UCH-1 (cell line): ENCODE measurements around the genes RYK, KY and STAG1.

GRCh38 chr3:133758999-133759552 is 12.9 kb downstream of the TF start:
- RRBS: no CpG with 5 or more reads among the region's 7 CpGs

- RRBS: no CpG with 5 or more reads among the region's 2 CpGs
Observed at GRCh38 chr3:133760911-133761389, 14.8 kb downstream of the TF start.

DNA sequence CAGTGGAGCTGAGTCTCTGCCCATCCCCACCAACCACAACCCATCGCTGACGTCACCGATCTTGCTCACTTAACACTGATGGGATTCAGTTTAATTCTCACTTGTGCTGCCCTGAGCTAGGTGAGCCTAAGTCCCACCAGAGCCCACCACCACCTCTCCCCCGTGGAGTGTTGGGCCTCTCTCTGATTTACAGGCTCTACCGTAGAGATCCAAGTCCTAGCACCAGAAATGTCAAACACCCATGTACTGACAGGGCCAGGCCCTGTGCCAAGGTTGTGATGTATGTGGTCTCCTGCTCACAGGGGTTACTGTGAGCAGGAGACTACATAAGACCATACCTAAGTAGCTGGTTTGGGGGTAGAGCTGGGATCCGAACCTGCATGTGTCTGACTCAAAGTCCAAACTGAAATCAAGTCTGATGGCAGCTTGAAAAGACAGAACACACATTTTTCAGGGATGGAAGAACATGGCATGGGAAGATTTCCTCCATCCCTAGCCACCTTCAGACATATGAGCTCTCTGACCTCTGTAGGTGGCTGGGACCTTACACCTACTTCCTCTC is 61.5 kb upstream of the RAB6B start:
- RRBS: no CpG with 5 or more reads among the region's 6 CpGs

- RRBS: no CpG with 5 or more reads among the region's 3 CpGs
Observed at GRCh38 chr3:133992443-133992802, 37.3 kb downstream of the SLCO2A1 start.

- RRBS: no CpG with 5 or more reads among the region's 6 CpGs
Observed at GRCh38 chr3:134155140-134155813, 95.4 kb downstream of the RYK start.

DNA sequence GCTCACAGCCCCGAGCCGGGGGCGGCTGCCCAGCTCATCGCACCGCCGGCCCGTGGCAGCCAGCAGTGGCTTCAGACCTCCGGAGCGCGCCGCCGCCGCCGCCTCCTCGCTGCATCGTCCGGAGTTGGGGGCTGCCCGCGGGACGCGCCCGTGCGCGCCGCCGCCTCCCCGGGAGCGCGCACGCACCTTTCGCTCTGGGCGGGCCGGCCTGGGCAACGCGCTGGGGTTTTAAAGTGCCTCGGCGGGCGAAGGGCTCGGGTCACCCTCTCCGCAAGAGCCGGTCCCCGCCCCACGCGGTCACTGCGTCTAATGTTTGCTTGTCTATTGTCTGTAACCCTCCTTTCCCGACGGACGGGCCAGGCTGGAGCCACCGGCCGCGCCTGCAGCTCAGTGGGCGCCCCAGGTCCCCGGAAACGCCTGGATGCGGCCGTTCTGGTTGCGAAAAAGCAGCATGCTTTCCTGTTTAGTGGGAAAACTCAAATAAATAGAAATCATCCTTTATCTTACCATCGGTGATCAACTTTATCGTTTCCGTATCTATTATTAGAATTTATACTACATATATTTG is at the start of gene RYK:
Gene RYK (minus strand): TSS at position 133 of the 568 bp plus-strand sequence.
- RRBS: 4% methylated on average over 30 of the region's 60 CpGs

- RRBS: no CpG with 5 or more reads among the region's 5 CpGs
Observed at GRCh38 chr3:134350727-134351357, 23.4 kb downstream of the AMOTL2 start.

- RRBS: no CpG with 5 or more reads among the region's 5 CpGs
Observed at GRCh38 chr3:134354907-134355369, 19.3 kb downstream of the AMOTL2 start.

GRCh38 chr3:134375814-134376670 is 1.8 kb upstream of the AMOTL2 start:
- RRBS: no CpG with 5 or more reads among the region's 10 CpGs

DNA sequence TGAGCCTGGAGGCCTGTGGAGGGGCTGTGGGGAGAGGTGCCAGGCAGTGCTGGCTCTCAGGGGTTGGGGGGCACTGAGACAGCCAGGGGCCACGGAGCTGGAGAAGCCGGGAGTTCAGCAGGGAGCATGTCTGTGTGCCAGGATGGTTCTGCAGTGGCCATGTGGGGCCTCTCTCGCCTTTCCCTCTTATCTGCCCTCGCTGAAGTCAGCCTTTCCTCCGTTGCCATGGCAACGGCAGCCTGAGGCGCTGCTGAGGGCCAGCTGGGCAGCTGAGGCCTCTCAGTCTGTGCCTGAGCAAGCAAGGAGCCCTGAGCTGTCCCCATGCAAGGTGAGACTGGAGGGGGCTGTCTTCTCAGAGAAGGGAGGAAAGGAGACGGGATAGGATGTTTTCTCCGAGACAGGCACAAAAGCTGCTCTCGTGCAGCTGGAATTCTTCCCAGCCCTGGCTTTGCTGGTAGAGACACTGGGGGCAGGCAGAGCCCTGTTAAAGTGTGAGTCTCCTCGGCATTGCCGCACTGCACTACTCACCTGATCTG is 48.7 kb downstream of the KY start:
- RRBS: no CpG with 5 or more reads among the region's 12 CpGs

GRCh38 chr3:134650731-134651529 is at the start of gene KY:
TSS of gene KY (minus strand) at chr3:134651022.
- RRBS: 13% methylated on average over 10 of the region's 64 CpGs

DNA sequence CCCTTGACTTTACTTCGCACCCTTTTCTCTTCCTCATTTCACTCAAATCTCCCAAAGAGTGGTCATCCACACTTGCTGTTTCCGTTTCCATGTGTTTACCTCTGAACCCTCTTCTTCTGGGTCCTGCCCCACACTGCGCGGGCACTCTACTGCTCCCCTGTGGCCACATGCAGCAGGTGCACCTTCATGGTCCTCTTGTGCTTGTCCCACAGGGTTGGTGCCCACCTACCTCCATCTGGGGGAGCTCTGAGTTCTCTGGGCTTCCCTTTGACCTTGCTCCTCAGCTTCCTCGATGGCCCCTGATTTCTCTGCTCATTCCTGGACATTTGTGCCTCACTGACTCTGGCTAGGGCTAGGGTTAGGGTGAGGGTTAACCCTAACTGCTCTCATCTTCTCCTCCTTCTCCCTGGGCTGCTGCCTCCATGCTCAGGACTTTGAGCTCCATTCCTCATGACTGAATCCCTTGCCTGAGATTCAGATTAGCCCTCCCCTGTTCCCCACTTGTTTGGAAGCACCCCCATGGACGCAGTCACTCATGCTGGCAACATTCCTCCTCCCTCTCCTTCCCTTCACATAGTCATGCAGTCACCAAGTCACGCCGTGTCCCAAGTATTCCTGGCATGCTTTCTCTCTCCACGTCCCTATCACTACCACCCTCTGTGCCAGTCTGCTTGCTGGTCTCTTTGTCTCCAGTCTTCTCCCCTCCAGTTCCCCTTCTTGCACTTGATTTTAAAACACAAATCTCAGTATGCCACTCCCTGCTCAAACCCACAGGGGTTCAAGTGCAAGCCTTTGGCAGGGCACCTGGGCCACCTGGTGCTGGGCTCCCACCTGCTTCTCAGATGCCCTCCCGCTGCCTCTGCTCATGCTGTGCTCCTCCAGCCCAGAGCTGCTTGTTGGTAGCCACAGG is 26.7 kb upstream of the KY start:
- RRBS: no CpG with 5 or more reads among the region's 10 CpGs

DNA sequence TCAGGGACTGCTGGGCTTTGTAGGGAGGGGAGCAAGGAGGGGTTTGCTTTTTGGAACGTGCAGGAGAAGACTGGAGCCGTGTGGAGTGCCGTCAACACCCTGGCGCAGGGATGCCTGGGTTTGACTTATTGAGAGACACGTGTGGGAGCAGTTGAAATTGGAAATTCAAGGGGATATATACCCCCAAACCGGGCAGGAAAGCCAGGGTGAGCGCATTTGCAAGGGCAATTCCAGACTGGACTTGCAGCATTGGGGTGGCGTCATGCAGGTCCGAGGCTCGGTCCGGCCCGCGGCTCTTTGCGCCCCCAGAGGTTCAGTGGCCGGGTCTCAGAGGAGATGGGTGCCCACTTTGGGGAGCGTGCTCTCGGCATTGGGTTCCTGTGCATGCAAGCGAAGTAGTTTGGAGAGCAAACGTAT is 2.1 kb downstream of the EPHB1 start:
- RRBS: 6% methylated on average over 6 of the region's 19 CpGs

GRCh38 chr3:136022488-136023131 is 57.1 kb downstream of the PPP2R3A start:
- RRBS: no CpG with 5 or more reads among the region's 5 CpGs

DNA sequence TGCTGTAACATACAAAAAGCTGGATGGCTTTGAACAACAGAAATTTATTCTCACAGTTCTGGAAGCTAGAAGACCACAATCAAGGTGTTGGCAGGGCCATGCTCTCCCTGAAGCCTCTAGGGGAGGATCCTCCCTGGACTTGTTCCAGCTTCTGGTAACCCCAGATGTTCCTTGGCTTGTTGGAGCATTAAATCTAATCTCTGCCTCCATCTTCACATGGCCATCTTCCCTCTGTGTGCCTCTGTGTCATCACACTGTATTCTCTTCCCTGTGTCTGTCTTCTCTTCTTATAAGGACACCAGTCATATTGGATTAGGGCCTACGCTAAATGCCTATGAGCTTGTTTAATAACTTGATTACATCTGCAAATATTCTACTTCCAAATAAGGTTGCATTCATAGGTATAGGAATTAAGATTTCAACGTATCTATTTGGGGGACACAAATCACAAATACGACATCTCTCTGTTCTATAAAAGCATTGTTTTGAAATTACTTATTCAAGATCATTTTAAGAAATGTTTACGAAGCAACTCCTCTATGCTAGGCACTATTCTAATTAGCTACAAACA is 109.4 kb downstream of the STAG1 start:
- RRBS: no CpG with 5 or more reads among the region's 4 CpGs

- RRBS: no CpG with 5 or more reads among the region's 4 CpGs
Observed at GRCh38 chr3:136710240-136710874, 41.8 kb downstream of the STAG1 start.

- RRBS: 3% methylated on average over 58 of the region's 131 CpGs
Observed at GRCh38 chr3:136751627-136752568, at the start of gene STAG1. TSS of gene STAG1 (minus strand) at chr3:136752378.

DNA sequence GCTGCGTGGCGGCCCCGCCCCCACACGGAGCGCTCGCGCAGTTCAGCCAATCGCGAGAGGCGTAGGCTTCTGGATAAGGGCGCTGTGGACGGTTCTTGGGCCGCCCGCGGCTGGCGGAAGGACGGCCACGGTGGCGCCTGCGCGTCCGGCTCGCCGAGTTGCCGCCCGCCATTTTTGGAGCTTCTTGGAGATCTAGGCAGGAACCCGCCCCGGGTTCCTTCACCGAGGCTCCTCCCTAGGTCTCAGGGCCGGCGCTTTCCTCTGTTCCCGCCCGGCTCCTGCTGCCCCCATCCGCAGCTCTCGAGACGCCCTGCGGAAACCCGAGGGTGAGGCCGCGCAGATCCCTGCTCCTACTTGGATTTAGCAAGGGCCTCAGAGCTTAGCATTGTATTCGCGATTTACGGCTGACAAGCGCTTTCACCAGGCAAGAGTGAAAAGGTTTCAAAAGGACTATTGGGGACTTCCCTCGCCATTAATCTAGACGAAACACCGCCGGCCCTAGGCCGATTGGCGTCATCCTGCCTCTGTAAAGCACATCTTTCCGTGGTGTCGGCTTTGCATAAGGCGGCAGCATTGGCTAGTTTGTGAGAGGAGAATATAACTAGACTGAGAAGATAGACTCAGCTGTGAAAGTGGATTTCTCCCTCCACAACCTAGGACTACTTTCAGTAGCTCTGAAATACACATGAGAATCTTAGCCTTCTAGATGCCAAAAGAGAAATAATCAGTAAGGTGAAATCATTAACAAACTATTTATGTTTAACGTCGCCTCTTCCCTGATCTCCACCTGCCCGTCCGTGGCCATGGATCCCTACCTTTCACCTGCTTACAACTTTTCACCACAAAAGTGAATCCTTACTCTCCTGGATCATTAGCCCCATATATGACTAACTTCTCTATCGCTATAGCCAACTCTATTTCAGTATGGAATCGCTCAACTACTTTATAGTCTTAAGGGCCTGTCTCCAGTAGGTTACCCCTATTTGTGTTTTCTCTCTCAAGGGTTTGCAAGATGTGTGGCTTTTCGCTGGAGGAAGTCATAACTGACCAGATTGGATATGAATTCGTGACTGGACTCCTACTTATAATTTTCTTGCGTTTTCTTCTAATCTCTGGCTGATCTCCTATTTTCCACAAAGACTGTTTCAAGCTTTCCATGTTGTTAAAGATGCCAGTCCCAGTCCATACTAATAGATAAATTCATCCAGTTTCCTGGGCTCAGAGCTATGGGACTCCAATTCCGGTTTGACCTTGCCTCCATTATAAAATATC is 827 bp upstream of the STAG1 start:
- RRBS: 2% methylated on average over 7 of the region's 63 CpGs

DNA sequence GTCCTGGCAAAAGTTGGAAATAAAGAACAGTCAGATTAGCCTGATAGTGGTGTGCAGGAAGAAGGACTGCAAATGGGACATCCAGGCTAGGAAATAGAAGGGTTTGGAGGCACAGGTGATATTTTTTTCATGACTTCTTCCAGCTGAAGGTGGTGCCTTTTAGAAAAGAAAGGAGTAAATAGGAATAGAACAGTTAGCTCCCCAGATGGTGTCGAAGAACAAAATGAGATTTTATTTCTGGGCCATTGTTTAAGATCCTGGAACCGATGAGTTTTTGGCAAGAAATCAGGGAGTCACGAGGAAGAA is 9.9 kb upstream of the NCK1 start:
- RRBS: no CpG with 5 or more reads among the region's 3 CpGs

- RRBS: no CpG with 5 or more reads among the region's 6 CpGs
Observed at GRCh38 chr3:138031737-138032417, 21.9 kb downstream of the CLDN18 start.